Neuron (in vitro differentiated cells): ENCODE measurements around a stretch of chr9.

DNA sequence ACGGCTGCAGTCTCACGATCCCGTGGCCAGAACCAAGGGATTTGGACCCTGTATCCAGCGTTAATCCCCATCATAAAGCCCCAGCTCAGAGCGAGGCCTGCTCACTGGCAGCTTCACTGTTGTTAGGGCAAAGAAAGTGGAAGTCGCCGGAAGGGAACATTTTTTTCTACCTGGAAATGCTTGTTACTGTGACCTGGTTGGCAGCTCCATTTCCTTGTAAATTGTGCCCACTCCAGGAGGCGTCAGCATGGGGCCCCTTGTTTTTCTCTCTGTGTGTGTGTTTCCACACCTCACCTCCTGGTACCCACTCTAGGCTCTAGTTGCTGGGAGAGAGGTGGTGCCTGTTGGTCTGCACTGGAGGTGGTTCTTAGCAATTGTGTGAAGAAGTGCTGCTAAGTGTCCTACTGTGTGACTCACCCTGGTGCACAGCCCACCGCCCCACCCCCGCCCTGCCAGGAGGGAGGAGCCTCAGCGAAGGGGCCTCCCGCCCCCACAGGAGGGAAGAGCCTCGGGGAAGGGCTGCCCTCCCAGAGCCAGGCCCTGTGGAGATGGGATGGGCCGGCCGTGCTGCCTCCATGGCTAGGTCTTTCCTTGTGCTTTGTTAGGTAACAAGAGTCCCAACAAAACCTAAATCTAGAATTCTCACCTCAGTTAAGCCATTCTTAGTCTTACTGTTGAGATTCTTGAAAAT is 105.2 kb downstream of the EHMT1 start:
- PRO-cap: no peak

- PRO-cap: no peak
Measured at GRCh38 chr9:137919596-137920093, 42.1 kb downstream of the CACNA1B start.